ENCODE measurements around the genes TMEM42 and SLC6A20.

GRCh38 chr3:44684942-44685279, 27.5 kb upstream of the ZNF502 start:
- PRO-cap, 3 experiments, result no peak in any of the 3 experiments
- RAMPAGE, long total RNA, result no peak

DNA sequence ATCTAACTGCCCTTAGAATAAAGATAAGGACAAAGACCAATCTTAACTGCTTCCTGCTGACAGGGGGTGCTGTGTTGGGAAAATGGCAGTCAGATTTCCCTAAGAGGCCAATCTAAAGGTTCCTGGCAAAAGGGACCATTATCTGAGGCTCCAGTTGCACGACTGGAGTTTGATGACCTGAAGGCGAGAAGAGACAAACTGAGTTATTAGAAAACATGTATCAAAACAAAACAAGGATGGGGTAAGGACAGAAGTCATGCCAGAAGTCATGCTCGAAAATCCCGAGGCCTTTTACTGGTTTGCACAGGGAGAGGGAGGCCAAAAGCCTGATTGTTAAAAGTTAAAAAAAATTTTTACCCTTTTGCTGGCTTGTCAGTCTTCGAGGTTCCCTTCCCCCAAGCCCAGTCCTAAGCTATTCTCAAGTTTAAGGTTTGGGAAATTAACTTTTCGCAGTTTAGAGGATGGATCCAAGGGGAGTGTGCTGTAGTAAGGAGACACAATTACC, 7.1 kb downstream of the KIF15 start:
- PRO-cap, 3 experiments, result no peak in any of the 3 experiments
- RAMPAGE, long total RNA, result no peak

- PRO-cap, 3 experiments, result no peak in any of the 3 experiments
- RAMPAGE, long total RNA, result no peak
Measured at GRCh38 chr3:44799032-44799435, 37.4 kb downstream of the KIF15 start.

DNA sequence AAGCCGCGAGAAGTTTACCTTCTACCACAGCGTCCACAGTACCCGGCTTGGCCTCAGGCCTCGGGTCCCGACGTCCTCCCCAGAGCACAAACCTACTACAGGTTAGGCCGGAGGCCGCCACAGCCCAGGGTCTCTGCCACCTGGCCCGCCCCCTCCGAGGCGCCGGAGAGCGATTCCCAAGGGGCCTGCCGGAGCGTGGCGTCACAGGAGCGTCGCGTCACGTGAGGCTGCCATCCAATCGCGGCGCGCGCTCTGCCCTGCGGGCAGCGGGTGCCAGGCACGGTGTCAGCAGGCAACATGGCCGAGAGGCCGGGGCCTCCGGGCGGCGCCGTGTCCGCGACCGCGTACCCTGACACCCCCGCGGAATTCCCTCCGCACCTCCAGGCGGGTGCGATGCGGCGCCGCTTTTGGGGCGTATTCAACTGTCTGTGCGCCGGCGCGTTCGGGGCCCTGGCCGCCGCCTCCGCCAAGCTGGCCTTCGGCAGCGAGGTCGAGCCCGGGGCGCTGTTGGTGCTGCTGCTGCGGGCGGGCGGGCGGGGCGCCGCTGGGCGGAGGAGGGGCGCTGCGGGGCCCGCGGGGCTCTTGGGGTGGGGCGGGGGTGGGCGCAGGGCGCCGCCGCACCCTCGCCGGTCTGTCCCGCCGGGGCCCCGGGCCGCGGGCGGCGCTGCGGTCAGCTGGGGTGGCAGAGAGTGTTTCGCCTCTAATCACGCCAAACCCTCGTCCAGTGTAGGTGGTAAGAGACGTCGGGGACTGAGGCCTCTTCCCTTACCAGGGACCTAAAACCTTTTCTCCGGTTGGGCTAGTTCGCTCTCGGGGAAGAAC, at the start of gene TMEM42:
Gene TMEM42 (plus strand): TSS at position 285 of the 822 bp plus-strand sequence.
- PRO-cap, 3 experiments, result peak in 3 of 3 experiments; most common plus-strand start position 280 of the sequence (in 3); most common minus-strand start position 171 of the sequence (in 2)
- RAMPAGE, long total RNA, result no peak

GRCh38 chr3:44951735-44952217, 24.2 kb downstream of the ZDHHC3 start:
- PRO-cap, 3 experiments, result no peak in any of the 3 experiments
- RAMPAGE, long total RNA, result no peak

DNA sequence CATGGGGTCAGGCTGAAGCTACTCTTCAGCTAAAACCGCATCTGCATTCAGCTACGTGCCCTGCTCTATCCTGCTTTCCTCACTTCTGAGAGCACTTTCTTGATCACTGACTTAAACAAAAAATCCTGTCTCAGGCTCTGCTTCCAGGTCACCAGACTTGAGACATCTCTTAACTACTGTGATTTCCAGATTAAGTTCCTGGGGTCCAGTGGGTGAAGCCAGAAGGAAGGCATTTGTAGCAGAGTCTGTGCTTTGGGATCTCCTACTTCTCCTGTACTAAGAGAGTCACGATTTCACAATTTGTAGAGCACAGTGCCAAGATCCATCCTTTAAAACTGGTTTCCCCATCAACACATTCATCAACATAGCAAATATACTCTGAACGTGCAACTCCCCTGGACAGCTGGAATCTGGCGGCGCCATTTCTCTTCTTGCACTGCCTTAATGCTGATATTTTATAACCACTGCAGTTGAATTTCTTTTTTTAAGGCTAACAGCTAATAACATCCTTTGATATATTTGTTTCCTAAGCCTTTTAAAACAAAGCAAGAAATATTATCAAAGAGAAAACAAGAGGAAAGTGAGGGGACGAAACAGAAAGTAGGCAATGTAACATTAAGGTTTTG, 33.2 kb downstream of the CDCP1 start:
- PRO-cap, 3 experiments, result no peak in any of the 3 experiments
- RAMPAGE, long total RNA, result no peak

DNA sequence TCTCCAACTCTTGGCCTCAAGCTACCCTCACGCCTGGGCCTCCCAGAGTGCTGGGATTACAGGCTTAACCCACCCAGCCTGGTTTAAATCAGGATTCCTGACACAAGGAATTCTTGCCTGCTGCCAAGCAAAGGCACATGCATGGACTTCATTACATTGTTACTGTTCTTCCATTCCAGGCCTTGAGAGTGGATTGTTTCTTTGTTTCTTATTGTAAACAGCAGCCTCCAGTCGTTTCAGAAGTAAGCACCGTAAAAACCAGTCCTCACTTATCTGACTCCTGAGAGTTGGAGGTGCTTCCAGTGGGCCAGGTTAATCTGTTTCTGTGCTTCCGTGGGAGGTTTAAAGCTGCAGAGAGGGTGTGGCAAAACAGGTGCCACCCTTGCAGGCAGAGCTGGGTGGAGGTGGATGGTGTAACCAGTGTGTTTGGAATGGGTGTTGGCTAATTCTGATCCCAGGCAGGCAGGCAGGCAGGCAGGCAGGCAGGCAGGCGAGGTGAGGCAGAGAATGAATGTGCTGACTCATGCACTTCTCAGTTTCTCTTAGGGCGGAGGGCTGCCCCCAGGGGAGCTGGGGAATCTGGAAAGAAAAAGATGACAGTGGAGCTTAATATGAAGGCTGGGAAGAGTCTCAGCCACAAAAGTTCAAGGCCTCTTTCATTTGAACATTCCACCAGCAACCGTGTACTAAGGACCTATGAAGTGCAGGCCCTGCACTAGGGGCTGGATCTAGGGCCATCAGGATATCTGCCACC, 37.0 kb upstream of the CDCP1 start:
- PRO-cap, 3 experiments, result no peak in any of the 3 experiments
- RAMPAGE, long total RNA, result no peak

DNA sequence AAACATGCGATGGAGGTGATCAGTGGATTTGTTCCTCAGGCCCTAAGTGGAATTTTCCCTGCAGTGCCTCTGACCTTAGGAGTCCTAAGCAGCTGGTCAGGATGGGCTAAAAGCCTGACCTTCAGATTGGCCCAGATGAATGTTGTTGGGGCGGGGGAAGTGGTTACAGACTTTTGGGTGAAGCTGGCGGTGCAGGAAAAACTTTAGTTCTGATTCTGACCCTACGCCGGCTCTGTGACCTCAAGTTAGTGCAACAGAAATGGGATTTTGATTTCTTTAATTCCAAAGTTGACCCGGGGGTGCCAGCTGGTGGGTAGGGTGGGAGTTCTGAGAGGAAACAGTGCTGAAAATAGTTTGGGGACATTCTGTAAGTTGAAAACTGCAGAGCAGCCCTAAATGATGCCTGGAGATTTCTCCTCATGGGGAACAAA, 34.7 kb upstream of the LIMD1 start:
- PRO-cap, 3 experiments, result no peak in any of the 3 experiments
- RAMPAGE, long total RNA, result no peak

- PRO-cap, 3 experiments, result no peak in any of the 3 experiments
- RAMPAGE, long total RNA, result no peak
Measured at GRCh38 chr3:45796138-45796916, at the start of gene SLC6A20. Gene SLC6A20 (minus strand): TSS chr3:45796536.

- PRO-cap, 3 experiments, result no peak in any of the 3 experiments
- RAMPAGE, long total RNA, result no peak
Measured at GRCh38 chr3:45816726-45817036, 20.3 kb upstream of the SLC6A20 start.

DNA sequence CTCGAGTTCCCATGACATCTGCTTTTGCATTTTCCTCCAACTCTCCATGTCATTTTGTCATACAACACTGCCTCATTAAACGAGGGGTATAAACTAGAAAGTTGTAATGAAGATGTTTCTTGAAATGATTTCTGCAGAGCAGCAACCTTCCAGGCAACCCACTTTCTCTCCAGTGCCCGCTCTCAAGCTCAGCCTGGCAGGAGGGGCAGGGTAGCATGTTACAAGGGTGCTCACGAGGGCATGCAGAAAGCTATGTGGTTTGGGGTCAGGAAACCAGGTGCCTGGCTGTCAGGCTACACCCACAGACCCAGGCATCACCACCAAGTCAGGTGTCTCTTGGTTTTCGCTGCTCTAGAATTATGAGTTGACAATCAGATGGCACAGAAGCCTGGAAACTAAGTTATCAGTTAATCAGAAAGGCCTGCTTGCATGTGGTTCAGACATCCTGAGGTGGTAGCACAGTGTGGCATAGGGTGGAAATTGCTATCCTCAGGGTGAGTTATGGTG, 16.3 kb upstream of the CCR9 start:
- PRO-cap, 3 experiments, result no peak in any of the 3 experiments
- RAMPAGE, long total RNA, result no peak

GRCh38 chr3:46096277-46096779, 69.0 kb upstream of the XCR1 start:
- PRO-cap, 3 experiments, result no peak in any of the 3 experiments
- RAMPAGE, long total RNA, result no peak

GRCh38 chr3:46353417-46353941, 432 bp upstream of the CCR2 start:
- PRO-cap, 3 experiments, result no peak in any of the 3 experiments
- RAMPAGE, long total RNA, result no peak

GRCh38 chr3:46383324-46383995, 12.7 kb downstream of the CCR5 start:
- PRO-cap, 3 experiments, result no peak in any of the 3 experiments
- RAMPAGE, long total RNA, result no peak

GRCh38 chr3:46384047-46384457, 13.3 kb downstream of the CCR5 start:
- PRO-cap, 3 experiments, result no peak in any of the 3 experiments
- RAMPAGE, long total RNA, result no peak

DNA sequence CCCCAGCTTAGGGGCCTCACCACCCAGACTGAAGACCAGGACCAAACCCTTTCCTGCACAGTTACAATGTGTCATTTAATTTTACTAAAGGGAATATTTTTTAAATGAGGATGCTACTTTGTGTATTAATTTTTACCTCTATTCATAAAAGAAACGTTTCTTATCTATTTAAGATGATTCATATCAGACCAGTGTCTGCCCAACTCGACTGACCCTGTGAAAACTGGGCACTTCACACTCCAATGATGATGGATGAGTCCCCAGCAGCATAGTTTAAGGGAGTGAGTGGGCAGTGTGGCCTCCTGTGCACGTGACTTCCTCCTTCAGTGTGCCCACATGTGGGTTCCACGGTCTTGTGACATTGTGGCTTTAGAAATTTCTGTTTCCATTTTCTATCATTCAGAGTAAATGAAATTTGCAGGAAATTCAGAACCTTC, 11.0 kb upstream of the CCRL2 start:
- PRO-cap, 3 experiments, result no peak in any of the 3 experiments
- RAMPAGE, long total RNA, result no peak

GRCh38 chr3:46463318-46464227, 1.1 kb downstream of the LTF start:
- PRO-cap, 3 experiments, result no peak in any of the 3 experiments
- RAMPAGE, long total RNA, result no peak

- PRO-cap, 3 experiments, result no peak in any of the 3 experiments
- RAMPAGE, long total RNA, result no peak
Measured at GRCh38 chr3:46538762-46539529, 27.2 kb downstream of the LRRC2 start.

DNA sequence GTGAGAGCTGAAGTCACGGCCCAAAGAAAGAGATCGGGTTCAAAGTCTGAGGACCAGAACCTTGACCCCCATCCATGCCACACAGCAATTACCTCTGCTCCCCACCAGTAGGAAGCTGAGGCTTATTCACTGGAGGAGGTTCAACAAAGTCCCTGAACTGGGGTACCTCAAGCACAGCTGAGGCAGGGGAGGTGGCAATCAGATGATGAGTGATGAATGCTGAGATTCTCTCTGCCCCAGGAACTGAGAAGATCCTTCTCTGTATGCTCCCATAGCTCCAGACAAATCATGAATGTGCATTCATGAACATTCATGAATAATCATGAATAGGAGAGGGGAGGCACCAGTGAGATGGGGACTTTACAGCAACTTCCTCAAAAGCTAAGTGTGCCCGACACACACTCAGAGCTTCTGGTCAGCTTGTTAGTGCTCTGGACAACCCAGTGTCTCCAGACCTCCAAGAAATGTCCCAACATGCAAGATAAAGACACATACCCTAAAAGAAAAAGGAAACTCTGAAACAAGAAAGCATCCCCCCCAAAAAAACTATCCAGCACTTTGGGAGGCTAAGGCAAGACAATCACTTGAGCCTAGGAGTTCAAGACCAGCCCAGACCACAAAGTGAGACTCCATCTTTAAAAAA, 24.3 kb downstream of the LRRC2 start:
- PRO-cap, 3 experiments, result no peak in any of the 3 experiments
- RAMPAGE, long total RNA, result no peak

DNA sequence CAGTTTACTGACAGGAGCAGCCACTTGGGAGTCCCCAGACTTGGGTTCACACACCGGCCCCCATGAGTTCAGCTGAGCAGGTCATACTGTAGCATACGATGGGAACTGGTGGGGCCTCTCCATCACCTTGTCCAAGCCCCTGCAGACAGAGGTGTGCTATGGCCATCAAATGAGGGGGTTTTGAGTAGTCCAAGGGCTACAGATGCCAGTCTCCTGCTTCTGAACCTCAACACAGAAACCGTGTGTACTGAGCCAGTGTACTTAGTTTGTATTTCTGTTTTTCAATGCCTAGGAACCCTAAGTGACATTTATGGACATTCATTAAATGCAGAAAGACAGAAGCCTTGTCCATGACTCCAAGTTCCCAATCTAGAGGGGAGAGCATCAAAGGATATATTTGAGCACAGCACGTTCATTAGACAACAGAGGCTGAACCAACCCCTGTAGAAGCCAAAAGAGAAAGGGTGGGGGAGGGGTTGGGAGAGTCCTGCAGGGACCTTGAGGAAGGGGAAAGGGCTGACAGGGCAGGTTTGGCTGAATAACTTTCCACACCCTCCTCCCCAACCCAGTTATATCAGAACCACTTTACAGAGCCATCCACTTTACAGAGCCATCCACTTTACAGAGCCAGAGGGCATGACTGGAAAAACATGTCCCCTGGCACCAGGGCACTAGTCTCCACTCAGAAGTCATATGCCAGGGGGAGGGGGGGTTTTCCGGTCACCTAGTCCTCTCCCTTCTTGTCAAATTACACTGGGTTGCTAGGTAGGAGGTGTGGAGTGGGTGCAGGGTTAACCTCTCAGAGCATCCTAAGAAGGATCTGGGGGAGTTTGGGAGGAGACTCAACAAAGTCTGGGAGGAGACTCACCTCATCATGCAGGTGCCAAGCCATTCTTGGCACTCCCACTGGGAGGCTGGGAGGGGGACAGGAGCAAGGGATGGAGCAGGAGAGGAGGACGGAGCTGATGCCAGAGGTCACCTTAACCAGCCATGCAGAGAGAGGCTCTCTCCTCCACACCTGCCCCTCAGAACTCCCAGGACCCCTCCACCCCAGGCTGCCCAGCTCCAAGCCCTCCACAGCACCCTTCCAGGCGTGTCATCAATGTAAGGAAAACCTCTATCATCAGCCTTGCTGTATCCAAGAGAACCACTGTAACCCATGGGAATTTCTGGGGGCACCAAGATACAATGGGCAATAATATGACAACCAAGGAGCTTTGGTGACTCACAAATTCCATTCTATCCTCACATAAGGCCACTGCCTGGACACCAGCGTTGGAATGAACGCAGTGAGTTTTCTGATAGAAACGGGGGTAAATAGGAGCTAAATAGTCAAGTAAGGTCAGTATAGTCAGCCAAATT, 1.9 kb downstream of the LRRC2 start:
- PRO-cap, 3 experiments, result no peak in any of the 3 experiments
- RAMPAGE, long total RNA, result no peak